Measurements from ENCODE around the genes PBX2, HLA-DQA2 and SLC39A7.

DNA sequence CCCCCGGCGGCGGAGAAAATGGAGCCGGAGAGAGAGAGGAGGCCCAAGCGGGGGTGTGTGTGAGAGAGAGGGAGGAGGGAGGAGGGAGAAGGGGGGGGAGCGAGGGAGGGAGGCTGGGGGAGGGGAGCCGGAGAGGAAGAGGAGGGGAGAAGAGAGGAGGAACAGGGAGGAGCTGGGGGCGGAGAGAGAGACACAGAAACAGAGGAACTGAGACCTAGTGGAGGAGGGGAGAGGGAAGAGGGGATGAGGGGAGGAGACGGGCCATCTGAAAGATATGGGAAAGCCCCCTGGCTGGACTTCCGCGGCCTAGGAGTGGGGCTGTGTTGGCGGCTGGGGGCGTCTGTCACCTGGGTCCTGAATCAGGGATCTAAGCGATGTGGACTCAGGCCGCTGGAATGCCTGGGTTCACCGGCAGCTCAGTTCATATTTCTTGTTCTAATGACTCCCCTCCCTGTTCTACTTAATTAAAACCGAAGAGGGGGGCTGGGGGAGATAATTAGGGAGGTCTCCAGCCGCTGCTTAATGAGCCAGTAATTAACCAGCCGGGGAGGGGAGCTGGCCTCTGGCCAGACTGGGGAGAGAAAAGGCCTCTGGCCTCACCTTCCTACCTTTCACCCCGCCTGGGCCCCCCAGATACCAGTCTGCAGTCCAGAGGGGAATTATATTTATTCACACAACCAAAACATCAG, at the start of gene PBX2:
PBX2 (minus strand) TSS at position 84 of the 689 bp plus-strand sequence.
- PRO-cap, result bidirectional peak, plus-strand start at position 232 of the sequence, minus-strand start at position 55 of the sequence; unidirectional peak, minus-strand start at position 397 of the sequence

- PRO-cap, result no peak
These were observed 807 bp upstream of the PBX2 start for GRCh38 chr6:32190808-32191210.

DNA sequence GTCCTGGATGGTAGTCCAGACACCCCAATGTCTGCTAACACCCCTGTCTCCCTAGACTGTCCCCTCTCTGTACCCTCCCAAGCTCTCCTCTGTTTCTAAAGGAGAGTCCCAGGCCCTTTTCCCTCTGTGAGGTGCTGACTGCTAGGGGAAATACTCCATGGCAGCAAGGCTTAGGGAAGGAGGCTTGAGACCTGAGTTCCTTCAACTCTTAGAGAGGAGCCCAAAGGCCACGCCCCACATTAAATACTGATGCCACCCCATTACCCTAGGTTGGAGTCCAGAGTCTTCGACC, 9.1 kb upstream of the GPSM3 start:
- PRO-cap, result no peak

DNA sequence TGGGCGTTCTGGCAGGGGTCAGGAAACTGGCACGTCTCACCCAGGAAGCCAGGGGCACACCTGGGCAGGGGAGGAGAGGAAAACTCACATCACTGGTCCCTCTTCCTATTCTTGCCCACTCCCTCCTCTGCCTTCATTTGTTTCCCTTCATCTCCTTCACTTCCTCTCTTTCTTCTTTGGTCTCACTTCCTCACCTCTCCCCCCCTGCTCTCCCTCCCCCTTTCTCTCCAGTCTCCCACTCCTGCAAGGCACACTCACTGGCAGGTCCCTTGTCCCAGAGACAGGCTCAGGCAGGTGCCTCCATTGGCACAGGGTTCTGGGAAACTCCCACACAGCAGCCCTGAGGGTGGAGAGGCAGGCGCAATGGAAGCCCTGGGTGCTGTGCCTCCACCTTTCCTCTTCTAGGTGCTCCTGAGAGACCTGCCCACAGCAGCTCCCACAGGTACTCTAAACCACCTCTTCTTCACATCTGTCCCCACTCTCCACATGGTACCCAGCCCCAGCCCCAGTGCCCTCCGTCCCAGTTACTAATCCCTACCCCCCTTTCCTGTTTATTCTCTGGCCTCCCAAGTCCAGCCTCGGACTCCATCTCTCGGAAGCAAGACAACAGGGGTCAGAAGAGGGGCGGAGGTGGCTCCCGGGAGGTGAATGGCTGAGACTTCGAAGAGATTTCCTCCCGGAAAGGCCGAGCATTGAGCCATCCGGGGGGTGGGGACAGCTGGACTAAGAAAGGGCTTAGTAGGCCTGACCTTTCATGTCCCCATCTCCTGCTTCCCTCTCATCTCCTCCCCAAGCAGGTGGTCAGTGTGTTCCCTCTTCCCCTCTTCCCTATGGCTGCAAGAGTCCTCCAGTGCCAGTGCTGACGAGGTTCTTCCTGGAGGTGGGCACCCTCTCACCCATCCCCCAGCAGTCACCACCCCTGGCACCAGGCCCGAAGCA, 851 bp downstream of the NOTCH4 start:
- PRO-cap, result no peak

DNA sequence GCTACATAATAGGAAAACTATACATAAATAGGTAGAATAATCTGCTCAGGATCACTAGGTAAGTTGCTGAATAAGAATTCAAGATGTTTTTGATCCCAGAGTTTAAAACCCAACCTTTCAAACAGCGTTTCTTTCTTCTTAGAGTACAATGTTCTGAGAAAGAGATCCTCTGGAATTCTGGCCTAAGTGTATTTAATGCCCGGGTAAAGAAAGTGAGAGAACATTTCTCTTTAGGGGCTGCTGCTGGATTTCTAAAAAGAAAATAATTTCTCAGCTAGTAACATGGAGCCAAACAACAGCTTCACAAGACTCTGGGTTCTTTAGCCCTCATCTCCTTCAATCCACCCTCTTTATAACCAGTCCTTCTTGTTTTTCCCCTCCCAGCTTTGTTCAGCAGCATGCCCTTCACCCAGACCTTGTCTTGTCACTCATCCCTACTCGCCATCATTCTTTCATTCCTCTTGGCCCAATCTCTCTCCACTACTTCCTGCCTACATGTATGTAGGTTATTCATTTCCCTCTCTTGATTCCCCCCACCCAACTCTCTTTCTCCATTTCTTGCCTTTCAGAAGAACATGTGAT, 2.3 kb downstream of the HLA-DRA start:
- PRO-cap, result no peak

DNA sequence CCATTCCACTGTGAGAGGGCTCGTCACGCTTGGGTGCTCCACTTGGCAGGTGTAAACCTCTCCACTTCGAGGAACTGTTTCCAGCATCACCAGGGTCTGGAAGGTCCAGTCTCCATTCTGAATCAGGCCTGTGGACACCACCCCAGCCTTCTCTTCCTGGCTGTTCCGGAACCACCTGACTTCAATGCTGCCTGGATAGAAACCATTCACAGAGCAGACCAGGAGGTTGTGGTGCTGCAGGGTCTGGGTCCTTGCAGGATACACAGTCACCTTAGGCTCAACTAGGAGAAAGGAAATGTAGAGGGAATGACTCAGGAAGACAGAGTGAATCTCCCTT, 10.7 kb downstream of the HLA-DRB5 start:
- PRO-cap, result no peak

- PRO-cap, result no peak
These were observed 21.4 kb upstream of the HLA-DRB5 start for GRCh38 chr6:32551397-32551933.

DNA sequence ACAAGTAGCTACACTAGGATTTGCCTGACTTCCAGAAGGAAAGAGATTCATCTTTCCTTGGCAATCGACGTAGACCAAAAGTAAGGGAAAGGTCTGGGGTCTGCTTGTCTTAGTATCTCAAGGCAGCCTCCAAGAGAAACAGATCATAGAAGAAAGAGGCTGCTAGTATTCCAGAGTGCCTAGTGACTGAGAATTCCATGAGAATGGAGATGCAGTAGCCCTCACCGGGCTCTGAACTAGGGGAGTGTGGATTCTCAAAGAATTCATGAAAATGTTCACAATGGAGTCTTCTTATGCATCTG, 23.4 kb upstream of the HLA-DQA2 start:
- PRO-cap, result no peak

DNA sequence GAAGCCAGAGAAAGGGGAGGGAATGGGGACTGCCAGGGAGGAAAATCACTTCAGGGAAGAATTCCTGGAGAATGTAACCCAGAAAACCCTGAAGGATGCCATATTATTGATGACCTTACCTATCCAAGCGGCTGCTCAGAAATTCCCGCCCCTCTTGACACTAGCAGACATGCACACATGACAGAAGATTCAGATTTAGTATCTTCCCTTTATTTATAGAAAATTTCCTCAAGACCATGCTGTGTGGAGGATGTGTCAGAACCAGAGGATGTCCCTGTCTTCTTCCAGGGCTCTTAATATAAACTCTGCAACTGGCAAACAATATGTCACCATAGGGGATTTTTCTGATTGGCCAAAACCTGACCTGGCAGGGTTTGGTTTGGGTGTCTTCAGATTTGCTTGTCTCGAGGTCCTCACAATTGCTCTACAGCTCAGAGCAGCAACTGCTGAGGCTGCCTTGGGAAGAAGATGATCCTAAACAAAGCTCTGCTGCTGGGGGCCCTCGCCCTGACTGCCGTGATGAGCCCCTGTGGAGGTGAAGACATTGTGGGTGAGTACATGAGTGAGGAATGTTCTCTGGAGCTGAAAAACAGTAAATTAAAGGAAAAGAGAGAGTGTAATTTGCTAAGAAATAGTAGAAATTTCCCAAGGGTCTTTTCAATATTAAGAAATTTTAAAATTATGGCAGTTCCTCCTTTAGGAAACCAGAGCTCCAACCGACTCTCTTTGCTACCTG, at the start of gene HLA-DQA2:
HLA-DQA2 (plus strand) TSS at position 416 of the 736 bp plus-strand sequence.
- PRO-cap, result no peak

DNA sequence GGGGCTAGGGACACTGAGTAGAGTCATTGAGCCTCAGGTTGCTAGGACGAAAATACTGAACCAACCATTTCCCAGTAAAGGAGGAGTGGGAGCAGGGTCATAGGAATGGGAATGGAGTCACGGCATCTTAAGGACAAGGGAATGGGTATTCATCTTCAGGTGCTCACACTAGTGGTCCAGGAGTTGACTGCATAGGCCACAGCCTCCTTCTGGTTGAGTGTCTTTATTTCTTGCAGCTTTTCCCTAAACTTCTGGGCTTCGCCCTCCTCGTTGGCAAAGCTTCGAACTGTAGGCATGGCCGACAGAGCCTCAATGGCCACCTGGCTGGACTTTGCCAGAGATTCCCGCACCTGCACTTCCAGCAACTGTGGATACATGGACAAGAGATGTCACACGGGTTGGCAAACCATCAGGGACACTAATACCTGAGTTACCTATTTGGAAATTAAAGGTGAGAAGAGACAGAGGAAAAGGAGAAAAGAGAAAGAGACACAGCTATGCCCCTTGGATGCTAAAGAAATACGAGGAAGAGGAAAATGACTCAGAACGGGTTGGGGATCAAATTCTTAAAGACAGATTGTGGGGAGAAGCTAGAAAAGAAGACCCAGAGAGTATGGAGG, 3.2 kb downstream of the TAP1 start:
- PRO-cap, result no peak

GRCh38 chr6:32851984-32852978, 1.2 kb downstream of the TAP1 start:
- PRO-cap, result unidirectional peak, plus-strand start at chr6:32852624; bidirectional peak, plus-strand start at chr6:32852817, minus-strand start at chr6:32852857

DNA sequence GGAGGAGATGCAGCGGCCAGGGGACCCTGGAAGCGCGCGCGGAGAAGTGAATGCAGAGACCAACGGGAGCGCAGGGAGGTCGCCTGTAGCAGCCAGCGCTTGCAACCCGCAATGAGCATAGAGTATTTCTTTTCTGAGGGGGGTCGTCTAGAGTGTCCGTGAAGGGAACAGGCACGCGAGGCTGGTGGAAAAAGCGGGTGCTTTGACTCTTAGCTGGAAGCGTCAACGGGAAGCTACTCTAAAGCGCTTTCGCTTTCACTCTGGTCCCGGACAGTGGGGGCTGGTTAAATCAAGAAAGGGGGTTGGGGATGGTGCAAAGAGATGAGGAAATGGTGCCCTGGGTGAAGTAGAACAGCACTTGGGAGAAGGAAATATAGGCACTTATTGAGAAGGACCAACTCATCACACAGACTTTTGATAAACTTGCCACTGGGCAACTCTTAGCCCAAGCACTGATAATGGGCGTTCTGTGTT, 370 bp downstream of the PSMB9 start:
- PRO-cap, result bidirectional peak, plus-strand start at position 316 of the sequence, minus-strand start at position 204 of the sequence

DNA sequence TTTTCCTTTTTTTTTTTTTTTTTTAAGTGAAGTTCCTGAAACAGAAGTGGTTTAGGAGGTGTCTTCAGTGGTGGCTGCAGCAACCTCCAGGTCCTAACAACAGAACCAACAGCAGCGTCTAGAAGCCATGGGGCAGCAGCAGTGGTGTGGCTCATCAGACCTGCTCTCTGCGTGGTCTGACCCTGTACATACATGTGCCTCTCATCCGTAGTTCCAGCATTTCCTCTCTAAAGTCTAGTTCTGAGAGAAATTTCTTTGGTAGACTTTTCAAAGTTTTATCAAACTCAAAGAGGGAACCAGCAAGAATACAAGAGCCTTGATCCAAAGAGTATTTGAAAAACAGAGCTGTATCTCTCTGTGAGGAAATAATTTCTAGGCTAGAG, 13.3 kb downstream of the PSMB9 start:
- PRO-cap, result no peak

- PRO-cap, result unidirectional peak, minus-strand start at chr6:32945257
These were observed 4.5 kb upstream of the HLA-DMB start for GRCh38 chr6:32945102-32946024.

DNA sequence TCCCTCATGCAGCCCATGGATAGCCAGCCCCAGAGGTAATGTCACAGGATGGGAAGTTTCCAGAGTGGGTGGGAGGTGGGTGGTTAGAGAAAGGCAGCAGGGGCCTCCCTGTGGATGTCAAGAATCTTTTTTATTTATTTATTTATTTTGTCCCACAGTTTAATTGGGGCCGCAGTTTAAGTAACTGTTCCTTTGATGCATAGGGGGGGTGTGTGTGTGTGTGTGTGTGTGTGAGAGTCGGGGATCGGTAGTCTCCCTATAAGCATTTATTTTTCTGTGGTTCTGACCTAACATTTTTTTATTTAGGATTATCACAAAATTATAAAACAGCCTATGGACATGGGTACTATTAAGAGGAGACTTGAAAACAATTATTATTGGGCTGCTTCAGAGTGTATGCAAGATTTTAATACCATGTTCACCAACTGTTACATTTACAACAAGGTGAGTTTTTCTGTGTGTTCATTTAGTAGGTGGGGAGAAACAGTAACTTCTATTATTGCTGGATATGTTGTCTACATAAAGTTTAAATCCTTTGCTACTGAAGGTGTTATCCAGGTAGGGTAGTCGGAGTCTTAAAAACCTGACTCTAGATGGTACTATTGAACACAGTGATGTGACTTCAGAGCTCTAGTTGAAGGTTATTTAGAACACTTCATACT, 6.8 kb downstream of the BRD2 start:
- PRO-cap, result no peak

- PRO-cap, result no peak
These were observed 9.9 kb downstream of the HLA-DPB1 start for GRCh38 chr6:33085594-33086222.

DNA sequence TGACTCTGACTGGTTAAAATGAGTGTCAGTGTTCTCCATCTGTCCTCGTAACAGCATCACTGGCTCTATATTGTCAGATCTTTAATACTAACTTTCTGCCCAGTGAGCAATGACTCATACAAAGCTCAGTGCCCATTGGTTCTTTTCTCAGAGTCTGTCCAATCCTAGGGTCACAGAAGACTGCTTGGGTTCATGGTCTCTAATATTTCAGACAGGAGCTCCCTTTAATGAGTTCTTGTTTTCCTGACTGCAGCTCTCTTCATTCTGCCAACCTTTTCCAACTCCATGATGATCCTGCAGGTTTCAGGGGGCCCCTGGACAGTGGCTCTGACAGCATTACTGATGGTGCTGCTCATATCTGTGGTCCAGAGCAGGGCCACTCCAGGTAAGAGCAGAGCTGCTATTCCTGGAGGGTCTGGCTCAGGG, 36.5 kb downstream of the HLA-DPB1 start:
- PRO-cap, result unidirectional peak, plus-strand start at position 227 of the sequence

DNA sequence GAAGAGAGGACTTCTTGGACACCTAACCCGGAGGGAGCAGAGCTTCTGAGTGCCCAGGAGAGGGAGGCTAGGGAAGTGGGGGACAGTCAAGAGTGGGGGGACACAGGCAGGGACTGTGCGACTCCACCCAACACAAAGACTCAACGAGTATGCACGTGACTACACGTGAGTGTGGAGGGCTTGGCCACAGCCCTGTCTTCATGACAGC, 30.3 kb downstream of the COL11A2 start:
- PRO-cap, result no peak

GRCh38 chr6:33172608-33173130, 19.6 kb downstream of the COL11A2 start:
- PRO-cap, result no peak

- PRO-cap, result bidirectional peak, plus-strand start at chr6:33200909, minus-strand start at chr6:33200639
These were observed at the start of gene SLC39A7 for GRCh38 chr6:33200580-33201100. Gene SLC39A7, plus strand, starts transcription at chr6:33200867.